Vein endothelial cell (primary cell): ENCODE measurements around the gene PTH.

- CAGE, long polyA plus RNA: no peak
These were observed 49.2 kb downstream of the MICAL2 start for GRCh38 chr11:12159462-12160118.

GRCh38 chr11:12212994-12213637 lies 102.7 kb downstream of the MICAL2 start:
- CAGE, long polyA plus RNA: no peak

DNA sequence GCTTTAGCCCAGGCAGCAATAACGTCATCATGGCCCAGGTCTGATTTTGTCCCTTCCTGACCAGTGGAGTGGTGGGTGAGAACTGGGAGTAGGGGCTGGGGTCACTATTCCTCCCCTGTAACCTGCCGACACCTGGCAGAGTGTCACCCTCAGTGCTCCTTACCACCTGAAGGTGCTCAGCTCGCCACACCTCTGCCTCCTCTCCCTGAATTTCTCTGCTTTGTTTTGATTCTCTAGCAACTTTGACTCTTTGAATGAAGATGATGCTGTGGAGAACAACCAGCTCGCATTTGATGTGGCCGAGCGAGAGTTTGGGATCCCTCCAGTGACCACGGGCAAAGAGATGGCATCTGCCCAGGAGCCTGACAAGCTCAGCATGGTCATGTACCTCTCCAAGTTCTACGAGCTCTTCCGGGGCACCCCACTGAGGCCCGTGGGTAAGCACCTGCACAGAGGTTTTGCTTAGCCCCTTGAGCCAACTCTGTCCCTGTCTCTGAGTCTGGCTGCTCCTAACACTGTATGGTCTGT lies 115.6 kb downstream of the MICAL2 start:
- CAGE, long polyA plus RNA: no peak

GRCh38 chr11:12226875-12227177 lies 116.4 kb downstream of the MICAL2 start:
- CAGE, long polyA plus RNA: no peak

DNA sequence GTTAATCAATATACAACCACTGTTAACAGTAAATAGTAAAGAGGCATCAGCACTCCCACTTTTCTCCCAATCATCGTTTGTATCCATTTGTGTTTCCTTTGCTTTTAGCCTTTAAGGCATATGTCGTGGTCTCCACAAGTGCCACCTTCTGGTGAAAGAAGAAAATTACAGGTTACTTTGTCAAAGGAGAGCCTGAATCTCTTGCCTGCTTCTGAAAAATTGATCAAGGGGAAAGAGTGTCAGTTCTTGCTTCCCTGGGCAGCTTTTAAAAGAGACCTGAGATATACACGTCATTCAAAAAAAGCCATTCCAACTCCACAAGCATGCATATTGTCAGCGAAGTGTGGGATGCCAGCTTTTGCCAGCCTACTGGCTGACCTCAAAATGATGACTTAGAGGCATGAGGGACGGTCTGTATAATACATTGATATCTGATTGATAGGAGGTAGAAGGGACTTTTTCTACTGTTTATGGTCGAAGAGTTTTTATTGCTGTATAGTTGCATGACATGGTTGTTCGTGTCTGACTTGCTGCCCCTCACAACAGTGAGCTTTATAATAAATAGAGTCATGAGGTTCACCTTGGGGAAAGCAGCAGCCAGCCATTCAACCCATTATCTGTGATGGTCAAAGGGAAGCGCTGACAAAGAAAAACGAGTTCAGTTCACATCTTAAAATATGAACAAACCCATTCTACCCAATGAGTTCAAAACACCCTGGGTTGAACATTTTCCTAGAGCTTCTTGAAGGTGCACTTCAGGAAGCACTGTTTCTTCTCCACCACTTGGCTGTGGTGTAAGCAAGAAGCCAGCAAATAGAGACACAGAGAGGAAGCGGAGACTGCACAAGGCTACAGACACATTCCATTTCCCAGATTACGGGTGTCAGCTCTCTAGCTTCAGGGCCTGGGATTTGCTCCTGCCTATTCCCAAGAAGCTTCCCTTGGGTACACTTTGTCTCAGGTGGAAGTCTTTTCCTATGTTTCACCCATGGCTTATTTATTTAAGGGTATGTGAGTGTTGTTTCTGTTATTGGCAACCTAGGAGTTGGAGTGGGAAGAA lies 126.5 kb downstream of the MICAL2 start:
- CAGE, long polyA plus RNA: no peak

- CAGE, long polyA plus RNA: no peak
These were observed 130.8 kb downstream of the MICAL2 start for GRCh38 chr11:12241039-12241830.

- CAGE, long polyA plus RNA: no peak
These were observed 114.3 kb upstream of the PARVA start for GRCh38 chr11:12262685-12263819.

- CAGE, long polyA plus RNA: no peak
These were observed 103.4 kb upstream of the PARVA start for GRCh38 chr11:12273968-12274385.

DNA sequence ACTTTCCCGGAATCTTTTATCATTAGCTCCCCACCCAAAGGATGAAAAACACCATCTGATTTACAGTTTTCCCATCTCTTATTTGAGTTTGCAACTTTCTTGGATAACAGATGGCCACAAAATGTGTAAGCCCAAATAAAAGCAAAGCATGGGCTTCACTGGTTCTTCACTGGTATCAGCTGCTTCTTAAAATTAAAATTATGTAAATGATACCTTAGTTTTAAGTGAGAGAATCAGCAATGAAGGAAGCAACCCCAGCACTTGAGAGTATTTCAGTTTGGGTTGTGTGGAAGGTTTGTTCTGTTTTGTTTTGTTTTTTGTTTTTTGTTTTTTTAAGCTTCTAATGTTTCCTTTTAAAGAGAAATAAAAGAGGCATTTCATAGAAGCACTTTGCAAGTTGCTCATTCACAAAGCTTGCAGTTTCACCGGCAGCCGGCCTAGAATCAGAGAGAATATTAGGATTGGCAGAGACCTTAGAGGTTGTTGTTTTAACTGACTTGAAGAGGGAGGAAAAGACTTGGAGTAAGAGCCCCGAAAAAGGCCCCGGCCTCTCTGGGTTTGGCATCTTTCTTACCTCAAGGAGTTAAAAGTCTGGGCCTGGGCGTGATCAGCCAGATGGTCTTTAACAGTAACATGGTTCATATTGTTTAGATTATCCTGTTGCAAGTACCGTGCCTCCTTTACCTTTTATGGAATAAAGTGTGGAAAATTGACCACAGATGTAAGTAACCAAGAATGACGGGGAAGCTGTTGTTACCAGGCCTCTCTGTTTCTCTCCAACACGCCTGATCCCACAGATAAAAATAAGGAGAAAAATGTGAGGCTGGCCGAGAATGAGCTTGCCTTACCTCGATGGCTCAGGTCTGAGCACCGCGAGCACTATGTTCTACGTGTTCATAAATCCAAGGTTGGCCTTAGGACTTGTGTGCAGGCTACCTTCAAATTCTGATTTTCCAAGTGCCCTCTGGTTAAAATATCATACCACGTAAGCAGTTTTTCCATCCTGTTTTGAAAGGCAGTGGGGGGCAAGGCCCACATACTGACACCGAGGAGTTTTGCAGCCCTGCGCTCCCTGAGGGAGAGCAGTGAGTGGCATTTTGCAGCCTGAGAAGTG lies 56.2 kb downstream of the PARVA start:
- CAGE, long polyA plus RNA: no peak

DNA sequence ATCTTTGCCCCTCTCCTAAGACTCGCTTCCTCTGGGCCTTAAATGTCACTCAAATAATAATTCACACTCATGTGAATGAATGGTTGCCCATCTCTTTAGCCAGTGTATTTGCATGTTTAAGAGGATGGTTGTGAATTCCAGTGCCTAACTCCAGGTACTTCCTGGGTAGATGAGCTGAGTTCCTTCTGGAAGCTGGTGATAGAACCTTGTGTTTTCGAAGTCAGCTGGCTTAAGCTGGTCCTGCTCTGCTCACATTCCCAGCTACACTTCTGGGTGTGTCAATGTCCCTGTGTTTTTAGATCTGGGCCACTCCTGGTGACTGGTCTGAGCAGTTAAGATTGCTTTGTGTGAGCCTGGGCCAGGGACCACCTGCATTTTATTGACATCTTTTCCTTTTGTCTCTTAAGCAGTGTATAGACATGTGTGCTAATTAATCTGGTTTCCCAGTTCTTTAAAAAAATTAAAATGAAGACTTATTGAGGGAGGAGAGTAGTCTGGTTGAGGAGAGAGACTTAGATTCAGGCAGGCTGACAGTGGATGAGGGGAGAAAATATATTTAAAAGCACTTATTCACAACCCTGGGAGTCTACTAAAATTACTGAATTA lies 10.7 kb downstream of the TEAD1 start:
- CAGE, long polyA plus RNA: no peak

DNA sequence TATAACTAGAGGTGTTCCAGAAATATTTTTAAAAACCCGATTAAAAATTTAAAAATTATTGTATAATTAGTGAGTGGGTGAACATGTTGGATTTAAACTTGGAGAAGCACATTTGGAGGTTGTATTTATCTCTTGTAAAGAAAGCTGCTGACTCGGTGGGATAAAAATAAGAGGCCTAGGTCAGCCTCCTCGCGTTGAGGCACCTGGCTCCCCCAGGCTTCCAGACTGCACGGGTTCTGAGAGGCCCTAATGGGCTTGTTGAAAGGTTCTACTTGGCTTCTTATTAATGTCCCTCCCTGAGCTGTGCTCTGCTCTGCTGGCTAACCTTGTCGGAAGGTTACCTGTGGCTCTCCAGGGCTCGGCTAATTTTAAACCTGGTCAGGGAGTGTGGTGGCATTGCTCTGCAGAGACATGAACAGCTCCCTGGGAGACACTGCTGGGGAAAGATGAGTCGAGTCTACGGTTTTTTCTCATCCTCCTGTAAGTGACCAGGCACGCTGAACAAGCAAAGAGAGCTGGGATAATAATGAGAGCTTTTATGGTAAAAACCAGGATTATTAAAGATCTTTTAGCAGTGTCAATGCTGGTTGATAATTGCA lies 70.5 kb downstream of the TEAD1 start:
- CAGE, long polyA plus RNA: no peak

GRCh38 chr11:12810608-12811246 lies 136.5 kb downstream of the TEAD1 start:
- CAGE, long polyA plus RNA: no peak

DNA sequence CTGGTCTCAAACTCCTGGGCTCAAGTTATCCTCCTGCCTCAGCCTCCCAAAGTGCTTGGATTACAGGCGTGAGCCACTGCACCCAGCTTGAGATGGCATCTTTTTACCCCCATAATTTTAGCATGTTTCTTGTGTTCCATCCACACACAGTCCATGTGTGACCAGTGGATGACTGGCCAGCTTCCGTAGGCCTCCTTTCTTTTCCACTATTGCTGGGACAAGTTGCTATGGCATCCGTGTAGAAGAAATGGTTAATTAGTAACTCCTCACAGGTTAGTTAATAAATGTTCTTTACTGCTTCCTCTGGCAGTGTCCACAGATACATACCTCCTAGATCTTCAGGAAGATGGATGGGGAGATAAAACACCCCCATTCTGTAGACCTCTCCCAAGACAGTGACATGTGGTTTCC lies 154.3 kb upstream of the RASSF10 start:
- CAGE, long polyA plus RNA: no peak

DNA sequence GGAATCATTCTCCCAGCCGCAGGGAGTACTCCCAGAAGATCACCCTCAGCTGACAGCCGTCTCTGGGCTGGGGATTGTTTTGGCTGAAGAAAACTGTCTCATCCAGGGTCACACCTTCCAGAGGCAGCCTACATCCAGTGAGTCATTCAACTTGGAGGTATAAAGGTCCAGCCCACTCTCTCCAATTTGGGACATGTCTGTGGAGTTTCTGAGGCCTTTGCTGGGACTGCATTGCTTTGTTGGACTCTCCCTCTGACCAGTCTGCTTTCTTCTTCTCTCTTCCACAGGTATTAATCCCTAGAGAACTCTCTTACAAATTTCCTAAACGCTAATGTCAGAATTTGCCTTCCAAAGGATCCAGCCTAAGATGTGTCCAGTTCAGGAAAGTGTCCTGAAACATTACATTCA lies 42.2 kb downstream of the RASSF10 start:
- CAGE, long polyA plus RNA: no peak

- CAGE, long polyA plus RNA: no peak
These were observed 126.2 kb downstream of the RASSF10 start for GRCh38 chr11:13135067-13135968.

DNA sequence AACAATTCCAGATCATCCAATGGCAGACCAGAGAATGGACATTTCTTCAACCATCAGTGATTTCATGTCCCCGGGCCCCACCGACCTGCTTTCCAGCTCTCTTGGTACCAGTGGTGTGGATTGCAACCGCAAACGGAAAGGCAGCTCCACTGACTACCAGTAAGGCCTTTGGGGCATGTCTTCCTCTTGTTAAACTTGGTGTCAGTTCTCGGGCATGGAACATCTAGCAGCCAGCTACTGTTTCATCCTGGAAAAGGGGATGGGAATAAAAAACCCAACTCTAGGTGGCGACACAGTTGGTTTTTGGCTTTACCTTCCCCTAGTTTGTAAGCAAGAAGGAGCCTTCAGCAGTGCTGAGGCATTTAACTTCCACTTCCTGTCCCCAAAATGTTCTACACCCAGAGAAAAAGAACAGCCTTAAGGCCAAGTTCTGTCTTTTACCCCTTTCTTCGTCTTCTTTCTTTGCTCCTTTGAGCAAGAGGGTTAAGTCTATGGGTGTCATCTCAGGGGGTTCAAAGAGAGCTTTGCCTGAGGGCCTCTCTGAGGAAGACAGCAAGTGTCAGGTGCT lies 76.8 kb downstream of the BMAL1 start:
- CAGE, long polyA plus RNA: no peak

GRCh38 chr11:13357794-13358124 lies 80.2 kb downstream of the BMAL1 start:
- CAGE, long polyA plus RNA: no peak

- CAGE, long polyA plus RNA: no peak
These were observed 91.8 kb downstream of the BMAL1 start for GRCh38 chr11:13369352-13369853.

DNA sequence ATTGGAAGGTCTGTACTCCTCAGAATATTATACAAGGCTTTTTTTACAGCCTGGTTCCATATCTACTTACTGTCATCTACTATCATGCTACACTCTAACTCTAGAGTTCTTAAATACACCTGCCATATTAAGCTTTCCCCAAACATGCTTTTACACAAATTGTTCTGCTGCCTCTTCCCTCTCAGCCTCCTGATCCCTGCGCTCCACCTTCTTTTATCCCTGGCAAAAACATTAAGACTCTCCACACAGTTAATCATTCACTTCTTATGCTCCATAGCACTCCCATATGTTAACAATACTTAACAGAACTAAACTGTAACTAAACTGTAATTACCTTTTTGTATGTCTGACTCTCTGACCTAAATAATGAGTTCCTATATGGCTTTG lies 71.9 kb downstream of the BTBD10 start:
- CAGE, long polyA plus RNA: no peak

GRCh38 chr11:13495793-13496350 lies at the start of gene PTH:
Gene PTH, minus strand, starts transcription at chr11:13495997.
- CAGE, long polyA plus RNA: no peak